Thyroid gland (tissue), 7 donors: ENCODE measurements around a stretch of chr5.

GRCh38 chr5:177452712-177452980 lies 6.0 kb downstream of the PRR7 start:
- PRO-cap, 2 experiments: no peak in any of the 2 experiments
- RAMPAGE, long total RNA, 5 experiments: no peak in any of the 5 experiments

- PRO-cap, 2 experiments: no peak in any of the 2 experiments
- RAMPAGE, long total RNA, 5 experiments: no peak in any of the 5 experiments
Measured at GRCh38 chr5:177456796-177457046, 10.1 kb downstream of the PRR7 start.

DNA sequence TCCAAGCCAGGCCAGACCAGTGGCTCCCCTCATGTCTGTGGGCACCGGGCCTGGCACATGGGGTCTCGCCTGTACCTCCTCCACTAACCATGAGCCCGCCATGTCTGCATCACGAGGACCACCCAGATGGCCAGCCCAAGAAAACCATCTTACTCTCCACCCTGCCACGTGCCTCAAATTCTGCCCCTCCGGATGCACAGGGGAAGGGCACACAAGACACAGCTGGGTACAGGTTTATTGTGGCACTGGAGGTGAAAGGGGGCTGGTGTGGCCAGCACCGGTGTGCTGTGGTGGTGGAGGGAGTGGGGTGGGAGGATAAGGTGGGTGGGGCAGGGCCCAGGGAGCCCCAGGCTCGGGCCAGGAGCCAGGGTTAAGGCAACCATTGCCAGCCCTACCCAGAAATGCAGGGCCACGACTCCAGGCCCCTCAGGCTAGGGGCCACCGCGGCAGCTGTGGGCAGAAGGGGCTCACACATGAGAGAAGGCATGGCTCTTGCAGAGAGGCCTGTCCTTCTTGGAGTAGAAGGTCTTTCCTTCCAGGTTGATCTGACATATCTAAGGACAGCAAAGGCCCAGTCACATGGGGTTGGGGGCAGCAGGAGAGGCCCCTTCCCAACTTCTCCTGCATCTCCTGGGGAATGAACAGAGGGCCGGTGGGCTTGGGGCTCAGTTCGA lies 9.9 kb upstream of the DBN1 start:
- PRO-cap, 2 experiments: no peak in any of the 2 experiments
- RAMPAGE, long total RNA, 5 experiments: no peak in any of the 5 experiments

DNA sequence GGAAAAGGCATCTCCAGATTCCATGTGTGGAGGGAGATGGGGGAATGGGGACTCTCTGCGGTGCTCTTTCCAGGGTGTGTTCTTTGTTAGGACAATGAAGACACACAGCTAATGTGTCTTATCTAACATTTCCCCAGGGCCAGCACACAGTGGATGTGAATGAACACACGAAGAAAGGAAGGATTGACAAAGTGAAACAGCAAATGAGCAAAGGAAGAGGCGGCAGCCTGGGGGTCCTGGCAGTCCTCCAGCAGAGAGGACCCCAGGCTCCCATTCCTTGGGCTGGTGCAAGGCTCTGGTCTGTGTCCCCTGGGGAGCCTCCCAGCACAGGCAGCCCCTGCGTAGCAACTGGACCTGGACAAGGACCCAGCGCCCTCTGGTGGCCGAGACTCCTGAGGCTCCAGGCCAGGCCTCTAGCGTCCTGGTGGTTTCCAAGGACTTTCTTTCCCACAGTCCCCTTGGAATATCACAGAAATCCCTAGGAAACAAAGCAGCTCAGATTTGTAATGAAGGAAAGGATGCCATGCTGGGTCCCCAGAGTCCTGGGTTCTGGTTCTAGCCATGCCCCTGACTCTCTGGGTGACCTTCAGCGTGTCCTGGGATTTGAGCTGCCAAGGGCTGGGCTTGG lies 3.5 kb upstream of the PDLIM7 start:
- PRO-cap, 2 experiments: no peak in any of the 2 experiments
- RAMPAGE, long total RNA, 5 experiments: no peak in any of the 5 experiments

DNA sequence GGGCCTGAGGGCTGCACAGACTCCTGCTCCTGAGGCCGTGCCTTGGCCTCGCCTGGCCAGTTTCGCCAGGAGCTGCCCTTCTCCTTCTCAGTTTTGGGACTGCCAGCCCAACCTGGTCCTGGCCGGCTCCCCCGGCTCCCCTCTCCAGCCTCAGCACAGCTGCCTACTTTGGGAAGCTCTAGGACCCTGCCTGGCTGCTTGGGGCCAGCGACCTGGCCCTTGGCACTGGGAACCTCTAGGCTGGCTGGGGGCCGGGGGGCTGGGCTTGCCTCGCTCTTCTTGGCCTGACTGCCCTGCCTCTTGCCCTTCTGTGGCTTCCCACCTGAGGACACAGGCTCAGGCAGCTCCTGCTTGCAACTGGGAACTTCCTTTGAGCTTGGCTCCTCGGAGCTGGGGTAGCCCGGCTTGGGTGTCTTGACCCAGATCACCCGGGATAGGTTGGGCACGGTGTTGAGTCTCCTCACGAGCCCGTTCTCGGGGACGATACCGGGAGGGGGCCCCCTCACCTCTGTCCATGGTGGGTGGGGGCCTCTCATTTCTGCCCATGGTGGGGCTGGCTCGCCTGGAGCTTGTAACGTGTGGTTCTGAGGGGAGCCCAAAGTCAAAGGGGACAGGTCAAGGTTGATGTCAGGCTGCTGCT lies 7.6 kb upstream of the DDX41 start:
- PRO-cap, 2 experiments: no peak in any of the 2 experiments
- RAMPAGE, long total RNA, 5 experiments: no peak in any of the 5 experiments

DNA sequence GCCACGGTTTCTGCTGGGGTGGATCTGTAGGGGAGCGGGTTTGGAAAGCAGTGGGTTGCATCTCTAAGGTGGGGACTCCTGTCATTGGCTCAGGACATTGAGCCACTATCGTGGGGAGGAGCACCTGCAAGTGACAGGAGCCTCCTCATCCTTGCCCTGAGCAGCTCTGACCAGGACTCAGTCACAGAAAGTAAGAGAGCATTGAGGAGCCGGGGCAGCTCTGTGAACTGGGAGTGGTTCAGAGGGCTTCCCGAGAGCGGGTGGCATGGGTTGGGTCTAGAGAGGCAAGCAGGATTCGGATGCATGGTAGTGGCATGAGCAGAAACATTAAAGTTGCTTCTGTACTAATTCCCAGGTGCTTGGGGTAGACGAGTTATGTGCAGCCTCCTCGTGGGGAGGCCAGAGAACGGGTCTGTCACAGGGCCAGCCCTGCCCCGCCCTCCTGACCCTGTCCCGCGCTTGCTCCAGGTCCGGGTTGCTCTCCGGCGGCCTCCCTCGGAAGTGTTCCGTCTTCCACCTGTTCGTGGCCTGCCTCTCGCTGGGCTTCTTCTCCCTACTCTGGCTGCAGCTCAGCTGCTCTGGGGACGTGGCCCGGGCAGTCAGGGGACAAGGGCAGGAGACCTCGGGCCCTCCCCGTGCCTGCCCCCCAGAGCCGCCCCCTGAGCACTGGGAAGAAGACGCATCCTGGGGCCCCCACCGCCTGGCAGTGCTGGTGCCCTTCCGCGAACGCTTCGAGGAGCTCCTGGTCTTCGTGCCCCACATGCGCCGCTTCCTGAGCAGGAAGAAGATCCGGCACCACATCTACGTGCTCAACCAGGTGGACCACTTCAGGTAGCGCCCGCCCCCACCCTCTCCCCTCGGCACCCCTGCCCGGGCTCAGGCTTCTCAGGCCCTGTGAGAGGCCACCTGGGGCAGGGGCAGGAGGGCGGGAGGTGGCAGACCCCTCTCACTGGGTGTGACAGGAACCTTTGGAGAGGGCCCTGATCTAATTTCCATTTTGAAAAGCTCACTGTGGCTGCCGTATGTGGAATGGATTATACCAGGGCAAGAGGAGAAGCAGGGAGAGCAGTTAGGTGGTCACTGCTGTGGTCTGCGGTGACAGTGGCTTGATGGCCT lies 4.1 kb downstream of the B4GALT7 start:
- PRO-cap, 2 experiments: no peak in any of the 2 experiments
- RAMPAGE, long total RNA, 5 experiments: no peak in any of the 5 experiments

GRCh38 chr5:178121469-178122112 lies 8.3 kb downstream of the N4BP3 start:
- PRO-cap, 2 experiments: no peak in any of the 2 experiments
- RAMPAGE, long total RNA, 5 experiments: no peak in any of the 5 experiments

GRCh38 chr5:178124070-178125034 lies 6.5 kb upstream of the RMND5B start:
- PRO-cap, 2 experiments: no peak in any of the 2 experiments
- RAMPAGE, long total RNA, 5 experiments: no peak in any of the 5 experiments

DNA sequence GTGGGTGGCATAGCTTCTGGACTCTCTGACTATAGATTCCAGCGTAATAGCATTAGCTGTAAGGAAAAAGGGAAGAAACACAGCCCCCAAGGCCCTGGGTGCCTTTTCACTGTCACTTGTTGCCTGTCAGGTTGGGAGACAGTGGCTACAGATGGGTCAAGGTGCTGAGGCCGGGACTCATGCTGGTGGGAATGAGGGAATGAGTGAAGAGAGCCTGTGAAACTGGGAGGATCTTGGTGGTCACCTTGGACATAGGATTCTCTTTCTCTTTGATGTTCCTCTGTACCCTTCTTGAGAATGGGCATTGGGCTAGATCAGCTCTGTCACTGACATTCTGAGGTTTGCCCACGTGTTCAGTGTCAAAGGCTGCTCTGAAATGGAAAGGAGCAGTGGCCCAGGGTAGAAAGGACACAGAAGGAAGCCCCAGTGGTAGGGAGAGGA lies 5.6 kb downstream of the RMND5B start:
- PRO-cap, 2 experiments: no peak in any of the 2 experiments
- RAMPAGE, long total RNA, 5 experiments: no peak in any of the 5 experiments

DNA sequence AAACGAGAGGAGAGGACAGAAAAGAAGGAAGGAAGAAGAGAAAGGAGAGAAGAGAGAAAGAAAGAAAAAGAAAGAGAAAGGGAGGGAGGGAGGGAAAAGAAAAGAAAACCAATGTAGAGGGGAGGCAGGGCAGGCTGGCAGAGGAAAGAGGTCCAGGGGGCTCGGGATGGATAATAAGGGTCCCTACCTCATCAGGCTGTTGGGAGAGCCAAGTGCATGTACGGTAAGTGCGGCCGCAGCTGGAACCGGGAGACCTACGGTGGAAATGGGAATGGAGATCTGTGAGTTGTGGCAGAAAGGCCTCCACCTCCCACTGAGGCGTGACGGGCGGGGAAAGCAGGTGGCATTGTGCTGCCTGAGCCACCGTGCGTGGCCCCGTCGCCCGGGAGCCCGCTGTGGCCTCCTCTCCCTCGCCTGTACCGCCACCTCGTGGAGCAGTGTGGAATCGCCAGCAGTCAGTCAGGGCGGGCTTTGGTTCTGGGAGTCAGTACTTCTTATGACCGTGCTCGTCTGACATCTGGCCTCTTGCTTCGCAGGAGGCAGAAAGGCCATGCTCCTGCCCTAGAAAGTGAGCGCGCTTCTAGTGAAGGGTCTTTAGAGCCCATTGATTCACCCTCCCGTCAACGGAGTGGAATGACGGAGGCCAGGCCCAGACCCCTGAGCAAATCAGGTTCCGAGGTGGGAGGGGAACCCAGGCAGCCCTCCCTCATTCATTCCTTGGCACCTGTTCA lies 10.4 kb upstream of the NHP2 start:
- PRO-cap, 2 experiments: no peak in any of the 2 experiments
- RAMPAGE, long total RNA, 5 experiments: no peak in any of the 5 experiments

GRCh38 chr5:178210339-178210999 lies 6.1 kb downstream of the HNRNPAB start:
- PRO-cap, 2 experiments: no peak in any of the 2 experiments
- RAMPAGE, long total RNA, 5 experiments: no peak in any of the 5 experiments

GRCh38 chr5:178234907-178235393 lies 2.3 kb upstream of the PHYKPL start:
- PRO-cap, 2 experiments: no peak in any of the 2 experiments
- RAMPAGE, long total RNA, 5 experiments: no peak in any of the 5 experiments

GRCh38 chr5:178237242-178237784 lies 4.7 kb upstream of the PHYKPL start:
- PRO-cap, 2 experiments: no peak in any of the 2 experiments
- RAMPAGE, long total RNA, 5 experiments: no peak in any of the 5 experiments

DNA sequence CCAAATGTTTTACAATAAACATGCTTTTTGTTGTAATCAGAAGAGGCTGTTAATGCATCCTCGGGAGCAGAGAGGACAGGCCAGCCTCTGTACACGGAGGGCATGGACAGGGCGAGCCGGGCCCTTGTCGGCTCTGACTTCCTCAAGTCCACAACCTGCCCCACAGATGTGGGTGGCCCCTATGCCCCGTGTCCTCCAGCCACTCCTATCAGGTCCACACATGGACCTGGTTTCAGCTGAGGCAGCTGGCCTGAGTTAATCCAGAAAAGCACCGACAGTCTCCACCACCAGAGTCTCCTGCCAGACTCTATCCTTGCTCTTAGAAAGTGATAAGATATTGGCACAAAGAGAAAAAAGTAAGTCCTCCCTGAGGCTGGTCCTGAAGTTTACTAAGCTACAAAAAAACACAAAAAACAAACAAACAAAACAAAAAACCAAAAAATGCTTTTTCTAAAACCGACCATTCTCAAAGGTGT lies 52.4 kb upstream of the PHYKPL start:
- PRO-cap, 2 experiments: no peak in any of the 2 experiments
- RAMPAGE, long total RNA, 5 experiments: no peak in any of the 5 experiments

DNA sequence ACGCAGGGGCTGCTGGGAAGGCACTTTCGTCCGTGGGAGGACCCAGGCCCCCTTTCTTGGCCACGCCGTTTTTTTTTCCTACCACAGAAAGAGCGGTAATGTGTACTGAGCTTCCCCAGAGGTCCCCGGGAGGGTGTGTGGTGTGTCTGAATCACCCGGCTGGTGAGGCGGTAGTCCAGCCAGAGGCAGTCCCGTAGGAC lies 63.8 kb upstream of the PHYKPL start:
- PRO-cap, 2 experiments: peak in 2 of 2 experiments; most common minus-strand start position 73 of the sequence (in 2)
- RAMPAGE, long total RNA, 5 experiments: no peak in any of the 5 experiments

DNA sequence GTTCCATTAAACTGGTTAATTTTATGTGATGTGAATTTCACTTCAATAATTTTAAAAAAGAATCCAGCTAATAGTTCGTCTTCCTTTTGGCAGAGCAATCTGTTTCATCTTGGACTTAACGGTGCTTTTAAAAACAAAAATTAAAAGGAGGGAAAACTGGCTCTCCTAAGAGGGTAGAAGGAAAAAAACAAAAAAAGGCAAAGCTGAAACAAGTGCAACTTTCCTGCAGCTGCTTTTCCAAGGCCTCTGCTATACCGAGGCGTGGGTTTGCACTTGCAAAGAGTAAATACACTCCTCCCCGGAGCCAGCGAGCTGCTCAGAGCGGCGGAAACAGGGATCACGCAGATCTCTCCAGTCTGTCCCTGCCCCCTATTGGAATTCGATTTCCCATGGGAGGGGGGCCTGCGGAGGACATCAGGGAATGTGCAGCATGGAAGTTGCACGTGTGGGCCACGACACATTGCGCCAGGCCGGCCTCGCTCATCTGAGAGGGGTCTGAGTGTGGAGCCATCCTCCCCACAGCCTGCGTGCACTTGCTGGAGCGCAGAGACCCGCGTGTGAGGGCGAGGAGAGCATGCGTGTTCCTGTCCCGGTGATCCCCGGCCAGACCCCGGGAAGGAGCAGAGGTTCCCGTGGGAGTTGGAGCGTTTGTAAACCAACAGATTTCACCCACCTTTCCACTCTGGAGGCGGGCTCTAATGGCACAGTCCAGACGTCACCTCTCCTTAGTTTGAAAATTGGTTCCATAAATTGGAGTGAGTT lies 104.3 kb upstream of the PHYKPL start:
- PRO-cap, 2 experiments: no peak in any of the 2 experiments
- RAMPAGE, long total RNA, 5 experiments: no peak in any of the 5 experiments

GRCh38 chr5:178995047-178995309 lies 142 bp downstream of the GRM6 start:
- PRO-cap, 2 experiments: no peak in any of the 2 experiments
- RAMPAGE, long total RNA, 5 experiments: no peak in any of the 5 experiments

DNA sequence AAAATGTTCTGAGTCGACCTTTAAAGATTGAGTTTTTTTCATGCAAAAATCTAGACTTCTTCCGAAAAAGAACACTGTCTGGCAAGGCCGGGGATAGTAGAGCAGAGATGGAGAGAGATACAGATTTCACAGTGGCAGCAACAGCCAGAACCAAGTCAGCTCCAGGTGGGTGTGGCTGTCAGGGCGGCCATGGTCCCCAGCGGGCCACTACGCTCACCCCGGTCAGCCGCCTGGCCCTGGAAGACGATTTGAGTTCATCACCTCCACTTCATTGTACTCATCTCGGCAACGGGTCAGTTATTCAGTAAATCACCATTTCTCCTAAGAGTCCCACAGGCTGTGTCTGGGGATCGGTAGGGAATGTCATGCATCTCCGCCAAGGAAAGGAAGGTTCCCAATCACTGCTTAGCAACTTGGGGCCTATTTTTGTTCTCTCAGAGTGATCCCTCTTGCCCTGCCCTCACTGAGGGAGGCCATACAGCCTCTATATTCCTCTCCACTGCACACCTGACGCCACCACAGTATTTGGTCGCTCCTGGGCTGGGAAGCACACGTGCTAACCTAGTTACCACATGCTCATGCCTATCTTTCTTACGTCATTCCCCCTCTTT lies 53.1 kb downstream of the ZNF354C start:
- PRO-cap, 2 experiments: no peak in any of the 2 experiments
- RAMPAGE, long total RNA, 5 experiments: no peak in any of the 5 experiments

DNA sequence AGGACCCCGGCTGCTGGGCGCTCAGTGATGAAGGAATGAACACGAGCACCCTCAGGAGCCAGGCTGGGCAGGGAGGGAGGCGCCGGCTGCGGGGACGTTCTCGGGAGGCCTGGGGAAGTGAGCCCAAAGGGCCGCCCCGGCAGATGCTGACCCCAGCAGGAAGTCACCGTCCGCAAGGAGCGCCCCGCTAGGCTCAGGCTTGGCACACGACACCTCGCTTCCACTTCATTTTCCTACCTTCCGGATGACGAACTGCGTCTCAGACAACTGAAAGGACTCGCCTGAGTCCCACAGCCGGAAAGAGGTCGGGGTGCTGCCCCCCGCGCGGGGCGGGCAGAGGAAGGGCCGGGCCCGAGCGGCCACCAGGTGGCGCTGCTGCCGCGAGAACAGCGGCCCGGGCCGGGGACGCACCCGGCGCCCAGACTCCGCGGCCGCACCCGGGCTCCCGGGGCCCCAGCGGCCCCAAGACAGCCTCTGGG lies 106.8 kb downstream of the ZNF354C start:
- PRO-cap, 2 experiments: no peak in any of the 2 experiments
- RAMPAGE, long total RNA, 5 experiments: no peak in any of the 5 experiments

GRCh38 chr5:179558792-179559288 lies 8.5 kb downstream of the RUFY1 start:
- PRO-cap, 2 experiments: no peak in any of the 2 experiments
- RAMPAGE, long total RNA, 5 experiments: no peak in any of the 5 experiments